Spinal cord (tissue), 3 donors: ENCODE results near the genes SMCO1 and MELTF.

GRCh38 chr3:196110436-196110952 is 28.6 kb upstream of the TFRC start:
- PRO-cap = no peak
- RAMPAGE, long total RNA = no peak

DNA sequence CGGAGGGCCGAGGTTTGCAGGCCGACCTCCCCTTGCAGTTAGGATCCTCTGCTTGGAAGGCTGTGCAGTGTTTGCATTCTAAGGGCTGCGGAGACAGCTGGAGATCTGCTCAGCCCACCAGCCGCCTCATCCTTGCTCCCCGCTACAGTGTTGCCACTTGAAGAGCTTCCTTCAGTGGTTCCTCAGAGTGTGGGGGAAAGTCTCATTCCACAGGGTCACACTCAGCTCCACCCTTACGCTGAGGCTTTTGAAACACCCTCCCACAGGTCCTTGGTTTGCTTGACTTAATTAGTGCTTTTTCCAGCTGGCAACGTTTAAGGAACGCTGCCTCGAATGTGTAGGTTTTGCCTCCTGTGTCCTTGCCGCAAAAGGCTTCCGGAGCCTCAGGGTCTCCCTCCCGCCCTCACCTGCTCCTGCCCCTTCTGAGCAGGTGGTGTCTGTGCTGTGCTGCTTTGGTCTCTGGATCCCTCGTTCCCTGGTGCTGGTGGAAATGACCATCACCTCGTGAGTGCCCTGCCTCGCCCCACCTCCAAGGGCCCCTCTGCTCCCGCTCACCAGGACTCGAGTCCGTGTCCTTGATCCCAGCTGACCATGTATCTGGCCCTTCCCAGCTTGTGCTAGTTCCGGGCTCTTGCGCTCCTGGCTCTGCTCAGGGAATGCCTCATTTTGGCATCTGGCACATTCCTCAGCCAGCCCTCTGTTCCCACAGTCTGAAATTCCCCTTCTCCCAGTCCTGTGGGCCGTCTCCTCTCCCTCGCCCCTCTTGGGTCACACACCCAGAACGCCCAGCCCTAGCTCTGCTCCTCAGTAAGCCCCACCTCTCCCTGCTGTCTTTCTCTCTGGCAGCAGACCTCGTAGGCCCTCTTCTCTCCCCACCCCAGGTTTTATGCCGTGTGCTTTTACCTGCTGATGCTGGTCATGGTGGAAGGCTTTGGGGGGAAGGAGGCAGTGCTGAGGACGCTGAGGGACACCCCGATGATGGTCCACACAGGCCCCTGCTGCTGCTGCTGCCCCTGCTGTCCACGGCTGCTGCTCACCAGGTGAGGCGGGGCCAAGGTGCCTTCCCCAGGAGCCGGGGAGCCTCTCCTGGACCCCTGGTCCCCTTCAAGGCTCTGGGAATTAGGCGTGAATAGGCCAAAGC is 11.3 kb downstream of the SLC51A start:
- PRO-cap = no peak
- RAMPAGE, long total RNA = no peak

DNA sequence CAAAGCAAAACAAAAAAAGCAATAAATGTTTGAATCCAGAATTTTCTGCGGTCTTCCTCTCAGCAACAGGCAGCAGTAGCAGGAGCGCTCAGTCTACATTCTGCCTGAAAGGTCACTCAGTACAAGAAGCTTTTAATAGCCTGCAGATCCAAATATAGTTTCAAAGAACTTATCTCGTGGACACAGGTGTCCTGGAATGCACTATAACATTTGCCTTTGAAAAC is at the start of gene SMCO1:
Gene SMCO1, minus strand, starts transcription at position 106 of the 224 bp plus-strand sequence.
- PRO-cap = no peak
- RAMPAGE, long total RNA = no peak

DNA sequence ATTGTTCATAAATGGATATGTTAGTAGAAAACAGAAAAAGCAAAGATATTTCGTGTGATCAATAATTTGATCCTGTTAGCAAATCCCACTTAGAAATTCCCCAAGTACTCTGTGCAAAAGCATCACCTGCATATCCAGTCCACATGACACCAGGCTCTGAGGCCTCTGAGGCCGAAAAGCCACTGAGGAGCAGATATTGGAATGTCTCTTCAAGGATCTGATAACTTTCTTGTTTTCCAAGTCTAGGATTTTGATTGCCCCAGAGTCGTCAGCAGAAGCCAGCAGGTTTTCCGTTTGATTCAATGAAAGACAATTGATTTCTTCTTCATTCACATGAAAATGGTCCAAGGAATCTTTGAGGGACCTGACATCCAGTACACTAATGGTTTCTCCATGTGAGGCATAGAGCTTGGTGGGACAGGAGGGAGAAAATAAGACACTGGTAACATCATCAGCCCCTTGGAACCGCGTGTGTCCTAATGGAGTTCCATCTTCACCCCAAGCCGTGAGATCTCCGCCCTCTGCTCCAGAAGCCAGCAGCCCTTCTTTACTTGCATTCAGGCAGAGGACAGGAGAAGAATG is 7.4 kb downstream of the WDR53 start:
- PRO-cap = no peak
- RAMPAGE, long total RNA = no peak

GRCh38 chr3:196611692-196612644 is 27.5 kb upstream of the NRROS start:
- PRO-cap = no peak
- RAMPAGE, long total RNA = no peak

DNA sequence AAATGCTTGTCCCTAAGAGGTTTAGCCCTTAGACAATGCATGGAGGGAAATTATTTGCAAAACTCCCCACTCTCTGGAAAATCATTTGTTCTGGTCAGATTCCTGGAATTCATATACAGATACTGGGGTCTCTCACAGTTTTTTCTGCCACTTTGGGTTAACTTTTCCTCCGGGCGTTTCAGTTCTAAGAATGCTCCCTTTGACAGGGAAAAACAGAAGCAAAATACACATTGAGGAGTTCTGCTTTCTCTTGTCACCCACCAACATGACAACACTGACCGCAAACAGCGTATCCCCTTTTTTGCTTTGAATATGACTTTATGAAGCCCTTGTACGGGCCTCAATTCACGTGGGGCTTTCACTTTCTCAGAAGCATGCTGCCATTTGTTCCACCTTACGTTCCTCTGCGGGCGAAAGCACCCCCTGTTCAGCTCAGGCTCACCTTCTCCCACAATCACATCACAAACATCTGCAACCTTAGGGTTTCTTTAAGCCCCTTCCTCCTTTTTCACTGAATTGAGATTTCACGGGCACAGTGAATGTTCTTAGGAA is 15.1 kb upstream of the NRROS start:
- PRO-cap = no peak
- RAMPAGE, long total RNA = no peak

GRCh38 chr3:196640836-196641250 is 1.3 kb downstream of the NRROS start:
- PRO-cap = no peak
- RAMPAGE, long total RNA = no peak

GRCh38 chr3:196665878-196666561 is 26.5 kb downstream of the NRROS start:
- PRO-cap = no peak
- RAMPAGE, long total RNA = no peak

- PRO-cap = no peak
- RAMPAGE, long total RNA = no peak
Measured at GRCh38 chr3:196842604-196843321, 25.0 kb upstream of the SENP5 start.

- PRO-cap = no peak
- RAMPAGE, long total RNA = no peak
Measured at GRCh38 chr3:196906309-196906540, 36.1 kb downstream of the NCBP2 start.

DNA sequence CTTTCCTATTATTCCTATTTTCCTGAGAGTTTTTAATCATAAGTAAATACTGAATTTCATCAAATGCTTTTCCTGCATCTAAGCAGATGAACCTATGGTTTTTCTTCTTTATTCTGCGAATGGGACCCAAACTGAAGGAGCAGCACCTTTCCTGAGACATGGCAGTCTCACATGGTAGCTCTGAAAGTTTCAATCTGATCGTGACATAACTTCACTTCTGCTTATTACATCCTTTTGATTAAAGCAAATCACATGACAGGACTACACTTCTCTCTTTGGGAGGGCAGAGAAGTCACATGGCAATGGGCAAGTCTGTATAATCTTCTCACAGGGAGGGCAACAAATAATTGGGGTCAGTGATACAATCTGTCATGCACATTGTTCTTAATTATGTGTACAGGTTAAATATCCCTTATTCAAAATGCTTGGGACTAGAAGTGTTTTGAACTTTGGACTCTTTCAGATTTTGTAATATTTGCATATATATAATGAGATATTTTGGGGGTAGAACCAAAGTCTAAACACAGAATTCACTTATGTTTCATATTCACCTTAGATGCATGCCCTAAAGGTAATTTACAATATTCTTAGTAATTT is 21.6 kb downstream of the NCBP2 start:
- PRO-cap = no peak
- RAMPAGE, long total RNA = no peak

DNA sequence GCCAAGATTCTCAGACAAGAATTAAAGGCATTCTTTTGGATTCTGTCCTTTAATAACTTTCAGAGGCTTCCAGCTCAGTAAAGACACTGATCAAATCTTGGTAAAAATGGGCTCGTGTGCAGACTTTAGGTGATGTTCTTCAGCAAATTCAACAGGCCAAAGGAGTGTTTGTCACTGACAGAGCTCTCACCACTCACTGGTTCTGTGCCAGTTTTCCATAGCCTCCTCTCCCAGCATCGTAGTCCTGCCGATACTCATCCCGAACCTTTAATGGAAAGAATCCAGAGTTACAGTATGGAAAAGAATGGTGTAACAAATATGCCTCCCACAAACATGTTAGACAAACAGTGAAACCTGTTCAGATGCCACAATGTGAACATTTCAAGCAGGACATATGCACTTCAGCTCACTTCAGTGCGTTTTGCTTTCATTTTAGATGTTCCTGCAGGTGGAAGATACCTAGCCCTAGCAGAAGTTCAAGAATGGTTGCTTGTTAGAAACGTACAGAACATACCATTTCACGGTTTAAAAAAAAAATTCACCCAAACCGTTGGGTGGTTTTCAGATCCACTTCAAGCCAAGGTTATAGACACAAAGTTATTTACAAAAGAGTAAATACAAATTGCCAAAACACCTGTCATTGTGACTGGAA is 5.4 kb downstream of the NCBP2 start:
- PRO-cap = no peak
- RAMPAGE, long total RNA = no peak

DNA sequence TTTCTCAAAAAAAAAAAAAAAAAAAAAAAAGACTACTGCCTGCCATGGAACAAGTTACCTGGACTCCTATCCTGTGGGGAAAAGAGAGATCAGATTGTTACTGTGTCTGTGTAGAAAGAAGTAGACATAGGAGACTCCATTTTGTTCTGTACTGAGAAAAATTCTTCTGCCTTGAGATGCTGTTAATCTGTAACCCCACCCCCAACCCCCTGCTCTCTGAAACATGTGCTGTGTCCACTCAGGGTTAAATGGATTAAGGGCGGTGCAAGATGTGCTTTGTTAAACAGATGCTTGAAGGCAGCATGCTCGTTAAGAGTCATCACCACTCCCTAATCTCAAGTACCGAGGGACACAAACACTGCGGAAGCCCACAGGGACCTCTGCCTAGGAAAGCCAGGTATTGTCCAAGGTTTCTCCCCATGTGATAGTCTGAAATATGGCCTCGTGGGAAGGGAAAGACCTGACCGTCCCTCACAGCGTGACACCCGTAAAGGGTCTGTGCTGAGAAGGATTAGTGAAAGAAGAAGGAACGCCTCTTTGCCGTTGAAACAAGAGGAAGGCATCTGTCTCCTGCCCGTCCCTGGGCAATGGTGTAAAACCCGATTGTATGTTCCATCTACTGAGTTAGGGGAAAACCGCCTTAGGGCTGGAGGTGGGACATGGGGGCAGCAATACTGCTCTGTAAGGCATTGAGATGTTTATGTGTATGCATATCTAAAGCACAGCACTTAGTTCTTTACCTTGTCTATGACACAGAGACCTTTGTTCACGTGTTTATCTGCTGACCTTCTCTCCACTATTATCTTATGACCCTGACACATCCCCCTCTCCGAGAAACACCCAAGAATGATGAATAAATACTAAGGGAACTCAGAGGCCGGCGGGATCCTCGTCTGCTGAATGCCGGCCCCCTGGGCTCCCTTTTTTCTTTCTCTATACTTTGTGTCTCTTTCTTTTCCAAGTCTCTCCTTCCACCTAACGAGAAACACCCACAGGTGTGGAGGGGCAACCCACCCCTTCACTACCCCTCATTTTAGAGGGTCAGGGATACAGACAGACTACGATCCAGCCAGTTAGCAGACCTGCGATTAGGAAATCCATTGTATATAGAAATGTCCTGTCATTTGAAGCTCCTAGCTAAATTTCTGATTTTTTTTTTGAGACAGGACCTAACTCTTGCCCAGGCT is 1.9 kb downstream of the NCBP2AS2 start:
- PRO-cap = no peak
- RAMPAGE, long total RNA = no peak

GRCh38 chr3:197027335-197028006 is 2.1 kb downstream of the MELTF start:
- PRO-cap = no peak
- RAMPAGE, long total RNA = no peak

DNA sequence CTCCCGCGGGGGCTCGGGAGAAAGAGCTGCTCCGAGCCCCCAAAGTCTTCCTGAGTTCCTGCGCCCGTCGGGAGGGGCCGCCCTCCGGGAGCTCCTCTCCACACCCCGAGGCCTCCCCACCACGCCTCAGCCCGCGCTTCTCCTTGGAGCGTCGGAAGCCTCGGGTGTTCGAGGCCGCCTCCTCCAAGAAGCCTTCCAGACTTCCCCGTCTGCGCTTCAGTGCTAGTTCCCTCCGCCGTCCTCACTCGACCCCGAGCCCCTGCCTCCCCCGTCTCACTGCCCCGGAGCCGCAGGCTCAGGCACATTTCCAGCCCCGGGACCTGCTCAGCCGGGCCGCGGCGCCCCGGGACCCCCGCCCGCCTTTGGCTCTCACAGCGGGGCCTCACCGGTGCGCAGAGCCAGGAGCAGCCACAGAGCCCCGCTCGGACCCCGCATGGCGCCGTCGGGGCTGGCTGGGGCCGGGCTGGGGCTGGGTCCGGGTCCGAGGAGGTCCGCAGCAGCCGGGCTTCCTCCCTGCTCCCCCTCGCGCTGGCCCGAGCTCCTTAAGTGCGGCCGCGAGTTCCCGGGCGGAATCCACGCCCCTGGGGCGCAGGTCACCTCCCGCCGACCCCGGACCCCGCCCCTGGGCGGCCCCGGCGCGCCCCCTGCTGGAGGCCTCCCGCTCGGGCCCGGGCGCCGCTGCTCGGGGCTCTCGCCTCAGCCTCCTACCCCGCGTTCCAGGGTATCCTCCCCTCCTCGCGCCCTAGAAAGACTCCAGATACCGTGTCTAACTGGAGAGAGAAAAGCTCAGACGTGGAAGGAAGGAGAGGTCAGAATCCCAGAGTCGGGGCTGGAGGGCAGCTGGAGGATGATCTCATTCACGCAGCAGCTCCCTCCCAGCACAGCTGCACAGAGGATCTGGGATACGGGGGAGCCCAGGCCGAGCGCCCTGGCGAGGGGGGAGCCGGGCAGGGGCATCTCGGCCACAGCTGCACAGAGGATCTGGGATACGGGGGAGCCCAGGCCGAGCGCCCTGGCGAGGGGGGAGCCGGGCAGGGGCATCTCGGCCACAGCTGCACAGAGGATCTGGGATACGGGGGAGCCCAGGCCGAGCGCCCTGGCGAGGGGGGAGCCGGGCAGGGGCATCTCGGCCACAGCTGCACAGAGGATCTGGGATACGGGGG is at the start of gene MELTF:
Gene MELTF, minus strand, starts transcription at position 550 of the 1,163 bp plus-strand sequence.
- PRO-cap = no peak
- RAMPAGE, long total RNA = no peak

DNA sequence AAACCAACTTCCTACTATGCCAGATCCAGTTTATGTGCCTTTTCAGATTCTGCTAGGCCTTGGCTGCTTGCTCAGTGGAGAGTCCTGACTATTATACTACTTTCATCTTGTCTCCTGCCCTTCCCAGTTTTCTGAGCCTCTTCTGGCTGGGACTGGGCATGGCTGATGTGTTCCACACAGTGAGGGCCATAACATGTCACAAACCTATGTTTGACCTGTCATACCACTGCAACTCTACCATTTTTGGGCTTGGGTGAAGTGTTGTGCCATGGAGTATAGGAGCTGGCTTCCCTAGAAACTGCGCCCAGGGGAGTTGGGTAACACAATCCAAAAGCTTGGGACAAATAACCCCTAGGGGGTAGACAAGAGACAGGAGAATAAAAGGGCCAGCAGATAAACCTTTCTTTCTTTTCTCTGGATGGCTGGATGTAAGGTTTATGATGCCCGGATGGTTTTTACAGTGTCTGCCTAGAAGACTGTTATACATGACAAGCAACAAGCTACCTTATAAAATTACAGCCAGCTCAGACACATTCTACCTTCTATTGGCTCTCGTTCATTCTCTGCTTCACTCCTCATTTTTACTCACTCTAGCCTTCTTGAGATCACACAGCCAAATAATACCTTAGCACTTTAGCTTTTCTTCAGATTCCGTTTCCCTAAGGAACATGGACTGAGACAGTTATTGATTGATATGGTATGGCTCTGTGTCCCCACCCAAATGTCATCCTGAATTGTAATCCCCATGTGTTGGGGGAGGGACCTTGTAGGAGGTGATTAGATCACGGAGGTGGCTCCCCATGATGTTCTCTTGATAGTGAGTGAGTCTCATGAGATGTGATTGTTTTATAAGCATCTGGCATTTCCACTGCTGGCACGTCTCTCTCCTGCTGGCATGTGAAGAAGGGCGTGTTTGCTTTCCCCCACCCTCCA is 105.2 kb upstream of the MELTF start:
- PRO-cap = no peak
- RAMPAGE, long total RNA = no peak

DNA sequence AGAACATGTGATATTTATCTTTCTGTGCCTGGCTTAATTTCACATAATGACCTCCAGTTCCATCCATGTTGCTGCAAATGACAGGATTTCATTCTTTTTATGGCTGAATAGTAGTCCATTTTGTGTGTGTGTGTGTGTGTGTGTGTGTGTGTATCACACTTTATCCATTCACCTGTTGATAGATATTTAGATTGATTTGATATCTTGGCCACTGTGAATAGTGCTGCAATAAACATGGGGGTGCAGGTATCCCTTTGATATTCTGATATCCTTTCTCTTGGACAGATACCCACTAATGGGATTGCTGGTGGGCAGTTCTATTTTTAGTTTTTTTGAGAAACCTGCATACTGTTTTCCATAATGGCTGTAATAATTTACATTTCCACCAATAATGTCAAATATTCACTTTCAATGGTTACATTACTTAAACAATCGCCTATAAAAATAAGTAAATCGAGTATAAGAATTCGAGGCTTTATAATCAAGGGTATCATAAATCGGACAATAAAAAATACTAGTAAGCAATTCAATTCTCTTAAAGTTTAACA is 18.1 kb downstream of the DLG1 start:
- PRO-cap = no peak
- RAMPAGE, long total RNA = no peak

DNA sequence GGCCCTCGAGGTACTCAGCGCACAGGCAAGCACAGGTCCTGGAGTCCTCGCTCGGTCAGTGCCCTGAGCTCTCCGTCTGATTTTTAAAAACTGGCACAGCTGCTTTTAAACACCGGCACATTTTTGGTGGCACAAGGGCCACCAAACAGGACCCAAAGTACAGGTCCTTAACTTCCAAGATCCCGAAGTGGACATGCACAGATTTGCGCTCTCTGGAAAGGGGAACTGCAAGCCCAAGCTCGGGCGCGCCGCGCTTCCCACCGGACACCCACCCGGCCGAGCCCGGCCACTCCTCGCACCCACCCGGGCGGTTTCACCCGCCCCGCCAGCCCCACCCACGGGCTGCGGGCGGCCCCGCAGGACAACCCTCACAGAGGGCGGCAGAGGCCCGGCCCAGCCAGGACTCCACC is 71.2 kb upstream of the BDH1 start:
- PRO-cap = no peak
- RAMPAGE, long total RNA = no peak

- PRO-cap = no peak
- RAMPAGE, long total RNA = no peak
Measured at GRCh38 chr3:197749045-197749597, 562 bp upstream of the FYTTD1 start.

DNA sequence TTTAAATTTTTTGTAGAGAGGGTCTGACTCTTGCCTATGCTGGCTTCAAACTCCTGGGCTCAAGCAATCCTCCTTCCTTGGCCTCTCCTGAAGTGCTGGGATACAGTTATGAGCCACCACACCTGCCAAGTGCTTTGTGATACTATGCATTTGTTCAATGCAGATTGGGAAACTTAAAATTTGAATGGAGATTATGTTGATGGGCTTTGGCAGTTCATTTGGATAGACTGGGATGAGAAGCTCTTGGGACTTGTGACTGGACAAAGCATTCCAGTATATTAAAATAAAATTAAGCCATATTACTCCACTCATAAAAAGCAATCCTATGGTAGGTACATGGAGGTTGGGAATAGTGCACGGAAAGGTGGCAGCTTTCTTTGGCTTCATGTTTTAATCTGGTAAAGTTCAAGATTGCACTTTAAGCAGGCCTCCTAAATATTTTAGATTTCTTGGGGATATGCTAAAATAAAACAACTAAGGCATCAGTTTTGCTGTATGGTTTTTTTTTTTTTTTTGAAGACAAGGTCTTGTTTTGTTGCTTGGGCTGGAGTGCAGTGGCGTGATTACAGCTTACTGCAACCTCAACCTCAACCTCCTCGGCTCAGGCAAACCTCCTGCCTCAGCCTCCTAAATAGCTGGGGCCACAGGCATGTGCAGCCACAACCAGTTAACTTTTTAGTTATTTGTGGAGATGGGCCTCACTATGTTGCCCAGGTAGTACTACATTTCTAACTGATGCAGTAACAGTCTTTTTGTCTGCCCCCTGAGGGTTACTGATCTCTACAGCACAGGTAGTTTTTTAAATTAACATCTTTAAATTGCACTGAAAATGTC is 3.4 kb downstream of the IQCG start:
- PRO-cap = no peak
- RAMPAGE, long total RNA = no peak